Helper T cell (primary cell): ENCODE measurements around a stretch of chr20.

- PRO-cap, 2 experiments: no peak in any of the 2 experiments
Observed at GRCh38 chr20:62523755-62524214, 48.0 kb upstream of the GATA5 start.

DNA sequence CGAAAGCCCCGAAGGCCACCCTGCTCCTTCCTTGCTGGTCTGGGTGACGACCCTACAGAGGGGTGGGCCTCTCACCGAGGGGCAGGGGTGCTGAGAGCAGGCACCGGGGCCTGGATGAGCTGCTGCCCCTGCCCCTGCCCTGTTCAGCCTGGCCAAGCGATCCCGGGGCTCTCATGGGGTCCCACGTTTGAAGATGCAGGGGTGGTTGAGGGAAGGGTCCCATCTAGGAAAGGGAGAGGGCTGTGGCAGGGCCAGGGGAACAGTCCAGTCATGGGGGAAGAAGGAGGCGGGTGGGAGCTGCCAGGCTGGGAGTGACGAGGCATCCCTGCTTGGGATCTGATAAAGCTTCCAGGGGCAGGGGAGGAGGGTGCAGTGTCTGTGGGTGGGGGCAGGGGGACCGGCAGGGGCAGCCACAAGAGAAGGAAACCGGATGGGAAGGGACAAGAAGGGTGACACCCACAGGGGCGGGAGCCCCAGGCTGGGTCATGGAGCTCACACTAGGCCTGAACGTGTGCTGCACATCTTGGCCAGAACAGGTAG is 57.8 kb upstream of the GATA5 start:
- PRO-cap, 2 experiments: no peak in any of the 2 experiments

DNA sequence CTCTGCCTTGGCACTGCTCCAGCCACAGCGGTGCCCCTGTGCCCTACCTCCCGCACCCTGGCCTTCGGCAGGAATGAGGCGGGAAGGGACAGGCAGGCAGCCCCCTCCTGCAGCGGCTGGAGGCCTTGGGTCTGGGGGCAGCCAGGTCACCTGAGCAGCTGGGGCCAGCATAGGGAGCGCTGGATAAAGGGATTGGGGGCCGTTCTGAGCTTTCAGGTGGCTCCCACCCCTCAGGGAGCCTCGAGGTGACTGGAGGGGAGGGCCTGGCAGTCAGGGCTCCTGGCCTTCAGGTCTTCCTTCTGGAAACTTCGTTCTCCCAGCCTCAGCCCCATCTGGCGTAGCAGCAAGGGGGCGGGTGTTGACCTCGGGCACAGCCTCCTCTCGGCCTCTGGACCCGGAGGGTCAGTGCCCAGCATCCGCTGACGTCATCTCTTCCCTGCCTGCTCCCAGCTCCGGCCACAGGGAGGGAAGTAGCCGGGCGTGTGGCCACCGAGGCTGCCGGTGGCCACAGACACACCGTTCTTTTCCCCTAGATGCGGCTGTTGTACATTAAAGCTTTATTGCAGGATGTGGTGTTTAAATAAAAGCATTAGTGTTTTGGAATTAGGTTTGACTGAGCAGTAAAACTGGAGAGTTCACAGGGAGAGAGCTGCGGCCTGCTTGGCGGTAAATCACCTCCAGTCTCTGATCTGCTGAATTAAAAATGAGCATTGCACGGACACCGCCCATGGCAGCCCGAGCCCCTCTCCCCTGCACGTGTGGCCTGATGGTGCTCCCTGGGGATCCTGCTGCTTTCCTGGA is 80.0 kb upstream of the GATA5 start:
- PRO-cap, 2 experiments: no peak in any of the 2 experiments

DNA sequence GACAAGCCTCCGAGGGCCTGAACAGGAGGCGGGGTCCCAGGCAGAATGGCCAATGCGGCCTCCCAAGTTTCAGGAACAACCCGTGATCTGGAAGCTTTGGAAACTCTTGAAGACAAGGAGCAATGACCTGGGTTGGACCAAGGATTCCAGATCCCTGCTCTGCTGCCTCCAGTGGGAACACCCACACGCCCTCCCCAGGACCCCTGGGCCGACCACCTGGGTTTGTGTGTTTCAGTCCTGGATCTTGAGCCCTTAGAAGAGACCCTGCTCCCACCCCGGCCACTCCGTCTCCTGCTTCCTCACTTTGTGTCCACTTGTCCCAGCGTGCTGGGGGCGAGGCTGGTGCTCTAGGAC is 72.3 kb upstream of the SLCO4A1 start:
- PRO-cap, 2 experiments: no peak in any of the 2 experiments

- PRO-cap, 2 experiments: no peak in any of the 2 experiments
Observed at GRCh38 chr20:62644760-62645650, 2.7 kb downstream of the SLCO4A1 start.

DNA sequence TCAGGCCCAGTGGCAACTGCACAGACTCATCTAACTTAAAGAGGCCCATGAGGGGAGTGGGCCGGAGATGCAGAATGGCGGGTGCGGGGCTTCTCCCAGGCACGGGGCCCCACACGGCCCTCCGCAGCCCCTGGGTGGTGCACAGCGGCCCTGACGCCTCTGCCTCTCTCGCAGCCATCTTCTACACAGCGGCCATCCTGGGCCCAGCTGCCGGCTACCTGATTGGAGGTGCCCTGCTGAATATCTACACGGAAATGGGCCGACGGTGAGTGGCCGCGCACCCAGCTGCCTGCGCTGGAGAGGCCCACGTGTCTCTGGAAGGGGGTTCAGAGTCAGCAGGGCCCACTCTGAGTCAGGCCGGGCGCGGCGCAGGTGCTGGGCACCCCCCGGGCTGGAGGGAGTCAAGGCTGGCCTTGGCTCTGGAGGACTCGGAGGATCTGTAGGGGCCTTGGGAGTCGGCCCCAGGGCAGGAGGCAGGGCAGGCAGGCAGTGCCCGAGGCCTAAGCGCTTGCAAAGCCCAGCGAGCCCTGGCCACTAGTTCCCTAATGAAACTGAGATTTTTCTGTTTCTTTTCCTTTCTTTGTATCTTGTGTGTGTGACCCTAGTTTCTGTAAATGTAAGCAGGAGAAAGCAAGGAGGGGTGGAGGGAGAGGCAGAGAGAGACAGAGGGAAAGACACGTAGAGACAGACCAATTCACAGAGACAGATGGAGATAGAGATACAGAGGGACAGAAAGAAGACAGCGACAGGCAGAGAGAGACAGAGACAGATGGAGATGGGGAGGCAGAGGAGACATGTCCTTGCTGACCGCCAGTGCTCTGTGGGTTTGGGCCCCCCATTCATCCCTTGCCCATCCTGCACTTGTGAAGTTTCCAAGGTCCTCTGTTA is 16.4 kb downstream of the SLCO4A1 start:
- PRO-cap, 2 experiments: peak in 1 of 2 experiments; most common plus-strand start position 54 of the sequence (in 1)

DNA sequence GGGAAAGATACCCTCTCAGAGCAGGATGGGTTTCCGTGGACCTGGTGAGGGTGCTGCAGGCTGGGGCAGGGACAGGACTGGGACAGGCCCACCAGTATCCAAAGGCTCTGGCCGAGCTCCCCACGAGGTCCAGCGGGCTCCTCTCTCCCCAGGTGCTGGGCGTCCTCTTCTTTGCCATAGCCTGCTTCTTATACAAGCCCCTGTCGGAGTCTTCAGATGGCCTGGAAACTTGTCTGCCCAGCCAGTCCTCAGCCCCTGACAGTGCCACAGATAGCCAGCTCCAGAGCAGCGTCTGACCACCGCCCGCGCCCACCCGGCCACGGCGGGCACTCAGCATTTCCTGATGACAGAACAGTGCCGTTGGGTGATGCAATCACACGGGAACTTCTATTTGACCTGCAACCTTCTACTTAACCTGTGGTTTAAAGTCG is 29.3 kb downstream of the SLCO4A1 start:
- PRO-cap, 2 experiments: no peak in any of the 2 experiments

DNA sequence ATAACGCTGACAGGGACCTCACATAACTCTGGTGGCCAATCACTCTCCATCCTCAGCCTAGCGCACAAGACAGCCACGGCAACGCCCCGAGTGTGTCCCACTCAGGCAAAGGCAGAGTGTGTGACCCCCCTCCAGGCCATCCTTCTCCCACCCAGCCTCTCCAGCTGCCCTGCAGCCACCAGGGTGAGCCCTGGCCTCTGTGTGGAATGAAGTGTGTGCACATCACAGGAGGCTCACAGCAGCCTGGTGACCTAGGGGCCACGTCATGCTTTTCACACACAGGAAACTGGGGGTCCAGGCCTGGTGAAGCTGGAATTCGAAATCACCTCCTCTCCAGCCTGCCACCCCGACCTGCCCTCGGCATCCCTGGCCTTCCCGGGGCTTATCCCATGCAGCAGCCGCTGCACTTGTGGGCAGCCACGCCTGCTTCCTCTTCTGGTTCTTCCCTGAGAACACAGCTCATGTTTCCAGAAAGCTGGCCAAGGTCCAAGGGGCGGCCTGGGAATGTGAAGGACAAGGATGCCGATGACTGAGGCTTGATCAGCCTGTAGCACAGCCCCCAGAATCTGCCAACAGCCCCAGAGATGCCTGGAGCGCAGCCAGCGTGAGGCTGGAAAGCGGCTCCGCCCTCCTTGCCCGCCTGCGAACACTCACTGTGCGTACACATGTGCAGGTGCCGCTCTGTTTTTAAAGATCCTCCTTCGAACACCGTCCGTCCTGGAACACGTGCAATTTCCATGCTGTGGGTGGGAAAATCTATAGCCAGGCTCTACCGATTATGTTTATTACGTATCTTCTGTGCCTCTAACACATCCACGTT is 4.2 kb upstream of the NTSR1 start:
- PRO-cap, 2 experiments: no peak in any of the 2 experiments

GRCh38 chr20:62739995-62740840 is 31.6 kb downstream of the NTSR1 start:
- PRO-cap, 2 experiments: peak in 2 of 2 experiments; most common plus-strand start chr20:62740500 (in 2); most common minus-strand start chr20:62740195 (in 2)

DNA sequence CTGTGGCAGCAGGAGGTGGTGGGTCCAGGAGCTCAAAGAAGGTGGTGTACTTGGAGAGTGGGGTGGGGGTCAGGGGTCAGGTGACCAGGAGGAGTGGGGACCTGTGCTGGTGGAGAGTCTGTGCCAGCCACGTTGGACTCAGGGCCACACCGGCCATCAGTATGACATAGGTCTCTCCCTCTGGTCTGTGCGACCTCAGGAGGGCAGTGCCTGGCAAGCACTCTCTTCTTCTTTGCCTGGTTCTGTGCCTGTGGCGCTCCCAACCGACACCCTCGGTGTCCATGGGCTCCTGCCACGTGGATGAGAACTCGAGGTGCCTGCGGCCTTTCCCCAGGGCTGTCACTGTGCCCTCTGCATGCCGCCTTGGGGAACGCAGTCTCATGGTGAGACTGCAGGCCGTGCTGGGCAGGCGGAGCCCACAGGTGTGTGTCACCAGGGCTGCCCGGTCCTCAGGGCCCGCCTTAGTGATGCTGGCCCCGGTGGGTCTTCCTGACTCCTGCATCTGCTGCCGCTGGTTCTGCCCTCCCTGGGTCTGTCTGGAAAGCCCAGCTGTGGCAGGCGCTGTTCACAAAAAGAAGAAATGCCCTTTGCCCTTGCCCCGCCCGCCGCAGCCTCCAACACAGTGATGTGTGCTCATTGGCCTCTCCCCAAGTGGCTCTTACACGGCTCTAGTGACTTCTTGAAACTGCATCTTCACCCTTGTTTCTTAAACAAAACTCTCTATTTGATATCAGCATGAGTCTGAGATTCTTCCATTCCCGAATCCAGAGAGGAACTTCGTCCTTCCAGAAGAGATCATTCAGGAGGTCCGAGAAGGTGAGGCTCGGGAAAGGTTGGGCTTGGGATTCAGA is 1.8 kb downstream of the MRGBP start:
- PRO-cap, 2 experiments: no peak in any of the 2 experiments

DNA sequence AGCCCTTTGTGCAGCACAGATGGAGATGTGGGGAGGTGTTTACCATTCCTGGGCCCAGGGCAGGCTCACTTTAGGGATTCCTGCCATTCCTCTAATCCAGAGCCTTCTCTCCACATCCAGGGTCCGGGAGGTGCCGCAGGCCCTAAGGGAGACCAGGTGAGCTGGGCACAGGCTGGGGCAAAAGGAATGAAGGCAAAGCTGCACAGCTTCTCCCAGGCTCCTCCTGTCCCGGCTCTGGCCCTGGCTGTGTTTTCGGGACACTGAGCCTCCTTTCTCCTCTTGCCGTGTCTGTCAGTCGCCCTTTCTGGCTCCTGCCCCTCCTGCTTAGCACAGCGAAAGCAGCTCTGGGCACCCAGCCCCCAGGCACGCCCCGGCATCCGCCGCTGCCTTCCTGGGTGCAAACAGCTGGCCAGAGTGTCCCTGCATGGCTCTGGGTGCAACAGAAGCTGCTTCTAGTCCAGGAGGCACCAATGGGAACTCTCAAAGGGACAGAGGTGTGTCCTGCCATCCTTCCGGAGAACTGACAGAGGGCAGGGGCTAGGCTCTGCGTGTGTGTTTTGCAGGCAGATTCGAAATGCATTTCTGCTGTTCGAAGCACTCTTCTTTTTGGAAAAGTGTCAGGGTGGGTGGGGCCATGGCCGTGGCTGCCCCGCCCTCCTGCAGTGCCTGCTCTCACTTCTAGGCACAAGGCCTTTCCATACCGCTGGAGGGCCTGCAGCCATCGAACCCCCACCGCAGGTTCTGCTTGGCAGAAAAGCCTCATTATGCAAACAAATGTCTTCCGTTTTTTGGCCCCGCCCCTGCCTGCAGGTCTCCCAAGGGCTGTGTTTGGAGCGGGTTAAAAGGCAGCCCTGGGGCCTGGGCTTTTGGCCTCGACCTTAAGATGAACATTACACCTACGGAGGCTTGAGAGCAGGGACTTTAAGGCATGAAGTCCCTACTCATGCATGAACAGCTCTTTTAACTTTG is 15.5 kb downstream of the COL9A3 start:
- PRO-cap, 2 experiments: no peak in any of the 2 experiments

GRCh38 chr20:62897995-62898445 is 28.3 kb downstream of the DIDO1 start:
- PRO-cap, 2 experiments: no peak in any of the 2 experiments

GRCh38 chr20:62900116-62901261 is 25.8 kb downstream of the DIDO1 start:
- PRO-cap, 2 experiments: peak in 2 of 2 experiments; most common minus-strand start chr20:62900870 (in 2)

DNA sequence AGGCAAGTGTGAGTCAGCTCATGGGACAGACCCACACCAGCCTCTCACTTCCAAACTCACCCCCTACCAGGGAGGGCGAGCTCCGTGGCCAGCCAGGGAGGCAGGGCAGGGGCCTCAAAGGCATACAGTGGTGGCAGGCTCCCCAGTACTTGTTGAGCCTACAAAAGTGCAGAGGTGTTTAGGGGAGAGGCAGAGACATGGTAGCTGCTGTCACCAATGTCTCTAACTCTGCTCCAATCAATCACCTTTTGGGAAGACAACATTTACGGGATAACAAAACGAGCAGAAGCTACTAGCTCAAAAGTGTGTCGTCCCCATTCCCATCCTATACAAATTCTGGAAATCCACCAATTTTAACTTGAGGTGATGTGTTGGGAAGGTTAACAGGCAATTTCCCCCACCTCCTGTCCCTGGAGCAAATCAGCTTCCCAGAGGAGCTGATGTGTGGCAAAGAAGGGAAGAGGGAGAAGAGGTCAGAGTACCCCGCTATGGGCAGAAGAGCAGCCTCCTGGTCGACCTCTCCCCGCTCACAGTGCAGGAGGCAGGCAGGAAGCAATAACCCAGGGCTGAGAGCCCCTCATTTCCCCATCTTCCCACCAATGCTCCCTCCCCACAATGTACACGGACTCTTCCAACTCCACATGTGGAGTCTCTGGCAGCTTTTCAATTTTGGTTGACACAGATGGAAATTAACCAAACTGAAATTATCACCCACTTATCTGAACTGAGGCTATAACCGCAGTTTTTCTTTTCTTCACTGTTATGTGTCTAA is 22.7 kb downstream of the DIDO1 start:
- PRO-cap, 2 experiments: no peak in any of the 2 experiments

- PRO-cap, 2 experiments: no peak in any of the 2 experiments
Observed at GRCh38 chr20:62913982-62914643, 12.2 kb downstream of the DIDO1 start.

- PRO-cap, 2 experiments: no peak in any of the 2 experiments
Observed at GRCh38 chr20:62927852-62928941, 1.9 kb upstream of the DIDO1 start.

GRCh38 chr20:63009066-63009691 is 2.4 kb upstream of the BHLHE23 start:
- PRO-cap, 2 experiments: no peak in any of the 2 experiments

DNA sequence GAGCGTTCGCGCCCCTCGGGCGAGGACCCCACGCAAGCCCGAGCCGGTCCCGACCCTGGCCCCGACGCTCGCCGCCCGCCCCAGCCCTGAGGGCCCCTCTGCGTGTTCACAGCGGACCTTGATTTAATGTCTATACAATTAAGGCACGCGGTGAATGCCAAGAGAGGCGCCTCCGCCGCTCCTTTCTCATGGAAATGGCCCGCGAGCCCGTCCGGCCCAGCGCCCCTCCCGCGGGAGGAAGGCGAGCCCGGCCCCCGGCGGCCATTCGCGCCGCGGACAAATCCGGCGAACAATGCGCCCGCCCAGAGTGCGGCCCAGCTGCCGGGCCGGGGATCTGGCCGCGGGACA is 37.5 kb downstream of the YTHDF1 start:
- PRO-cap, 2 experiments: no peak in any of the 2 experiments

DNA sequence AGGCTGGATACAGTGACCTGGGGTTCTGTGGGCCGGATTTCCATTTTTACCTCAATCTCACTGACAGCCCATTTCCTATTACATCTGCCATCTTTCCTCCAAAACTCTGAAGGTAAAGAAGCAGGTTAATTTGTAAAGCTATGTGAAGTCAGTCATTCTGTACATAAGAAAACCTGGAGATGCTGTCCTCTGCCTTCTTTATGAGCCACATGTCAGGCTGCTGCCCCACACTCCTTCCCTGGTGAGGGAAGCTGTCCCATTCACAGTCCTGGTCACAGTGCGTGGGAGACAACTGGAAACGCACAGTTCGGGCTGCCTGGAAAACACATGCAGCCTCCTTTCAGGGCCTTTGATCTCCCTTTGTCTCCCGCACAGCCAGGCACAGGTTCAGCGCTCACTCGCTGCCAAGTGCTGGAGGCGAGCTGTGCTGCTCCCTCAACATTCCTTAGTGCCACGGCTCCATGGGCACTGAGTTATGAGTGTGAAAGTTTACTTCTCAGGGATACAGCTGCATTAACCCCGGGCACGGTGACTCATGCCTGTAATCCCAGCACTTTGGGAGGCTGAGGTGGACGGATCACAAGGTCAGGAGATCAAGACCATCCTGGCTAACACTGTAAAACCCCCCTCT is 9.1 kb downstream of the YTHDF1 start:
- PRO-cap, 2 experiments: no peak in any of the 2 experiments

DNA sequence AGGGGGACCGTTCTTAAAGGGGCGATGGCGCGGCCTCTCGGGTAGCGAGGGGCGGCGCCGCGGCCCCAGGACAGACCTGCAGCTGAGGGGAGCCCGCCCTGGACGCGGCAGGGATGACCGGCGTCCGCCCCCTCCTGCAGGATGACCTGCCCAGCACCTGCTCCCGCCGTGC is 295 bp upstream of the NKAIN4 start:
- PRO-cap, 2 experiments: no peak in any of the 2 experiments